Thoracic aorta endothelial cell (primary cell): ENCODE measurements around a stretch of chr12.

DNA sequence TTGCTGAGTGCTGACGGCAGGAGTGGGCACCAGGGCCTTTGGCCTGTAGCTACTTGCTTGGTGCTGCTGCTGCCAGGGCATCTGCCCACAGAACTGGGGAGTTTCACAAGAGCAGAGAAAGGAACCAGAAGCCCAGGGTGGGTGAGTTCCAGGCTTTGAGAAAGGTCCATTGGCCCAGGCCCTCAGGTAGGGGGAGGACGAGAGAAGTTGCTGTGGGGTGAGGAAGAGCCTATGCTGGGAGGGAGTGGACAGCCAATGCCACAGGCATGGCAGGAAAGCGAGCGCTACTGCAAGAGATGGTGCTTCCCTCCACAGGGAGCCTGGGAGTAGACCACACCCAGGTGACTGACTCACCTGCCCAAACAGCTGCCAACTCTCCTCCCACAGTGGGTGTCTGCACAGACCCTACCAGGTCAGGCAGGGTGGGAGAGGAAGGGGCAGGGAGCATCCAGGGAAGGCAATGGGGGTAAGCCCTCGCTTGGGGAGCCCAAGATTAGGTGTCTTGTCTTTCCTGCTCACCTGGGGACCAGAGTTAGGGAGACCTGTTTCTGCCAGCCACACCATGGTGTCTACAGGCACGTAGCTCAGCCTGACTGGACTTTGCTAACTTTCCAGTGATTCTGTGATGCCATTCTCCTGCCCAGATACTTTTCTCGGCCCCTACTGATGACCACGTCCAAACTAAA is 39.1 kb upstream of the HDAC7 start:
- CAGE, long polyA plus RNA, result no peak

- CAGE, long polyA plus RNA, result no peak
Measured at GRCh38 chr12:47882627-47883152, 22.1 kb downstream of the VDR start.

DNA sequence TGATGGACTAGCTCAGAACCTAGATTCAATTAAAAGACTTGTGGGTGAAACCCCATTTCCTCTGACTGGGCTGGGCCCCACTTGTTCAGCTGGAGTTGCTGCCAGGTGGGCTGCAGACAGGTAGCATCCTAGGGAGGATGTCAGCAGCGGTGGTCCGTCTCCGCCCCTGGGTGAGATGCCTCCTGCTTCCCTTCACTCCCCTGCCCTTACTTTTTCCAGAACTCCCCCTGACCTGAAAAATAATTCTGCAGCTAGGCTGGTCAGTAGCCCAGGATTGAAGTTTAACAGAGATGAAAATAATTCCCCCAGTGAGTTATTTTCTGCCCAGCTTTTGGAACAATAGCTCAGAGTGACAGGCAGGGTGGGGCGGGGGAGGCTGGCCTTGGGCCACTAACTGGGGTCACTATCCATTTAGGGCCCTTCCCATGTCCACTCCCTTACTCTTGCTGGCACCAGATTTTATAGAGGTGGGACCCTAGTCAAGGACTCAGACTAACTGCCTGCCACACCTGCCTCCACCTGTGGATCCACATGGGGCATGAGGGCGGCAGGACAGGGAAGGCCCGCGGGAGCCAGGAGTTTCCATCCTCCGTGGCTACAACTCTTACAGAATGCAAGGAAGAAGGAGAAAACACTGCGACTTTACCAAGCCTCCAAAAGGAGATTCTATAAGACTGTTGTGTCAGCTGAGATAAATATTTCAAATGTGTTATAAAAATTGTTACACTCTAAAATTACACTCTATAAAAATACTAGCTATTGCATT is 10.2 kb downstream of the VDR start:
- CAGE, long polyA plus RNA, result no peak

DNA sequence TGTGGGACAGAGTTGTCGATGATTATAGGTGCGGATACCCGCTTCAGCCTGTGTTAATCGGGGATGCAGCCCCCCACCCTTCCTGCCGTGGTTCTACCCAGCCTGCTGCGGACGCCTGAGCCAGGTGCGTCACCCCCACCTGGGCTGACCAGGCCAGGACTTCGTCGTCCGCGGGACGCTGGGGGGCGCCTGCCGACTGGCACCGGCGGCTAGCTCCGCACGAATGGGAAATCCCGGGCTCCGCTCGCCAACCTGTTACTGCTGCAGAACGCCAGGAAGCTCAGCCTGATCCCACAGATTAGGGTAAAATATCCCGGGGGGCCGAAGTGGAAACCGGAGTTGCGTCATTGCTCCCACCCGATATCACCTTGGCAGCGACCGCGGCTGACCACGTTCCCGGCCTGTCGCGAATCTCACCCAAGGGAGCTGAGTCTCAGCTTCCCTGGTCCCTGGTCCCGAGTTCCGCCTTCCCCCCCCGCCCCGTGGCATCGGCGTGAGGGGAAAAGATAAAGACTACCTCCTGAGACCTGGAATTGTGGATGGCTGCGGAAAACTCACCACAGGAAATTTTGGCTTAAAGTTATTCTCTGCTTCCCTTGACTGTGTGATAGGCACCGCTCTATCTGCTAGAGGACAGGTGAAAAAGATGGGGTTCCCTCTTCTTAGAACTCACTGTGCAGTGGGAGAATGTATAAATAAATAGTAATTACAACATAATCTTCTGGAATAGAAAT is 634 bp upstream of the VDR start:
- CAGE, long polyA plus RNA, result no peak

DNA sequence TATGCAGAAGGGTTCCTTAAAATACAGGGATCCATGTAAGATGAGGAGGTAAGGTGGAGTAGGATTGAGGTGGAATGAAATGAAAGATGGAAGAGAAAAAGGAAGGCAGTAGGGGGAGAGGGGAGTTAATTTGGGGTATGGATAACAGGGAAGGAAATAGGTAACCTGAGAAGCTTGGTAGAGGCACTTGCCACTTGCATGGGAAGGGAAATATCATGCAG is 2.2 kb downstream of the OR10AD1 start:
- CAGE, long polyA plus RNA, result no peak

DNA sequence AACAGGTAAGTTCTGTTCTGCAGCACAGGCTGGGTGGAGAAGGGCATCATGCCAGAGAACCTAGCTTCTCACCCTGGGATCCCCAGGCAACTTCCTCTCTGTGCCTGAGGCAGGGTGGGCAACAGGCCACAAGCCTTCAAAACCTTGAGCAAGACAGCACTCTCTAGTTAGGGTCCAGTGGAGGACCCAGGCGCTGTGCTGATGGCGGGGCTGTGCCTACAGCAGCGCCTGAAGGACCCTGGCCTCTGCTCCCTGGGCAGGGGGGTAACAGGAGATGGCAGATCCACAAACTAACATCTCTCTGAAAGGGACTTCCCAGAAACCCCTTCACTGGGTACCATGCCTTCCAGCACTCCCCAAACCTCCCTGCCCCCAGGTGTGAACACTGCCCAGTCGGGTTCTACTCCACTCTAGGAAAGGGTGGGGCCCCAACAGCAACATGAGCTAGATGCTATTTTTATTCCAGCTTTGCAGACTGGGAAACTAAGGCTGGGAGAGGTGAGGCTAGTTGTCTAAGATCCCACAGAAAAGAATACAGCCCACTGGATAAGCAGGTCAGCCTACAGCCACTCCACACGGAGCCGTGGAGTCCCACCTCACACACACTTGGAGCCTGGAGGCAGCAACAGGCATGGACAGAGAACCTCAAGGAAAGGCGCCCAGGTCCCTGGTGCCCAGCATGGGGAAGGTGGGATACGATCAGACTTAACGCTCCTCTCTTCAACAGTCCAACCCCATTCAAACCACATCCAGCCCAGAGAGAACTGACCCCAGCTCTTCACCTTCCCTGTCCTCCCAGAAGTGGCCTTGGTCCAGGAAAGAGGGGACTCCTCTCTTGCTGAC is 7.4 kb downstream of the ADCY6 start:
- CAGE, long polyA plus RNA, result no peak

- CAGE, long polyA plus RNA, result no peak
Measured at GRCh38 chr12:48851310-48851860, 578 bp downstream of the DDX23 start.

DNA sequence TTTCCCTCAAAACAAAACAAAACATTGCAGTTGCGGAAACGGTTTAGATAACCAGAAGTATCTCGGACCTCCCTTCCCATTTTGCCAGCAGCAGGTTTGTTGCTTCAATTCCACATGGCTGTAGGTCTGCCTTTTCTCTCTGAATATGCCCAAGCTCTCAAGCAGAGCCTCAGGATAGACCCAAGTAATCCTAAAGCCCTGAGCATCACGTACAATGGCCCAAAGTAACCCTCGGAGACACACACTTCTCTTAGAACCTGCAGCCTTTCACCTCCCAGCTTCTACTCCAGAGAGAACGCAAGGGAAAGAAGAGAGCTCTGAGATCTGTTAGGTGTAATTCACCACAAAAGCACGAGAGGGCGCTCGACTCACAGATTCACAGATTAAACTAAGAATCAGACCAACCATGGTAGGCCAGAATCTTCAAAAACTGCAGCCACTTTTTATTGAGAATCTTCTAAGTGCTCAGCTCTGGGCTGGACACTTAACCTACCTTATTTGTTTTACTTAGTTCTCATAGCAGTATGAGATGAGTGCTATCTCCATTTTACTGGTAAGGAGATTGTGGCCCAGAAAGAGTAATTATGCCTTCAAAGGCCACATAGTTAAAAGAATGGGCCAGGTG is 1.2 kb upstream of the DDX23 start:
- CAGE, long polyA plus RNA, result no peak

- CAGE, long polyA plus RNA, result no peak
Measured at GRCh38 chr12:49002236-49002652, 3.1 kb upstream of the DDN start.

GRCh38 chr12:49022966-49023870 is 4.6 kb upstream of the PRKAG1 start:
- CAGE, long polyA plus RNA, result no peak

GRCh38 chr12:49037290-49038335 is 19.0 kb upstream of the PRKAG1 start:
- CAGE, long polyA plus RNA, result no peak

- CAGE, long polyA plus RNA, result no peak
Measured at GRCh38 chr12:49105434-49105940, 5.2 kb downstream of the LMBR1L start.

DNA sequence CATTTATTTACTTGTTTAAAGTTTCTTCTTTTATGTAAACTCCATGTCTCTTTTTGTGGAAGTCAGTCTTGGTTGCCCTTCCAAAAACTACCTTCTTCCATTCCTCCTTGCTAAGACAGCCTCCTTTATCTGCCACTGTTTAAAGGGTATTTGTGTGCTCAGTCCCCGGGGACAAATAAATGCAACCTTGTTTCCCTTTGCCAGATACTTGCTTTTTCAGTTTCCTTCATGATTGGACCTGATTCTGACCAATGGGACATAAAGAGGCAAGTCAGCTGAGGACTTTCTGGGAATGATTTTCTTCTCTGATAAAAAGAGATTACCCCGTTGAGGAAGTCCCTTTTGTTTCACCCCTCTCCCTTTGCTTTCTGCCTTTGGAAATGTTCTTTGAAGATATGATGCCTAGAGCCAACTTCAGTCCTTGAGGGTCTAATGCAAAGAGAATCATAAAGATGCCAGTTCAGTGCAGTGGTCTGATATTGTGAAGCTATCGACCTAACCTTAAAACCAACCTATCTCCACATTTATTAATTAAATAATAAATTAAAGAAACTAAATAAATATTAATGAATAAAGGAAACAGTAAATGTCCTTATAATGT is 7.5 kb upstream of the TUBA1B start:
- CAGE, long polyA plus RNA, result no peak

- CAGE, long polyA plus RNA, result no peak
Measured at GRCh38 chr12:49161246-49161715, 27.6 kb downstream of the TUBA1A start.

DNA sequence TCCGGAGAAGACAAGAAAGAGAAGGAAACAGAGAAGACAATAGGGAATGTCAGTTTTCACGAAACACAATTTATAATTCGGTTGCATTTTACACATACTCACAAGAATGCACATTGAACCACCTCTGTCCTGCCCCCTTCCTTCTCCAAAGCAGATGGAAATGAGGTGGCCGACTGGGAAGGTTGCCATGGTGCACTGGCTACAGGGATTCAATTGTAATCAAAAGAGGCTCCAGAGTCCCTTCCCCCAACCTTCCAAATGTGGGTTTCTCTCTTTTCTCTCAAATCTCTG is 9.9 kb upstream of the TUBA1A start:
- CAGE, long polyA plus RNA, result no peak

- CAGE, long polyA plus RNA, result no peak
Measured at GRCh38 chr12:49622344-49623143, 817 bp upstream of the PRPF40B start.

- CAGE, long polyA plus RNA, result no peak
Measured at GRCh38 chr12:49698487-49699736, 8.3 kb downstream of the FMNL3 start.

DNA sequence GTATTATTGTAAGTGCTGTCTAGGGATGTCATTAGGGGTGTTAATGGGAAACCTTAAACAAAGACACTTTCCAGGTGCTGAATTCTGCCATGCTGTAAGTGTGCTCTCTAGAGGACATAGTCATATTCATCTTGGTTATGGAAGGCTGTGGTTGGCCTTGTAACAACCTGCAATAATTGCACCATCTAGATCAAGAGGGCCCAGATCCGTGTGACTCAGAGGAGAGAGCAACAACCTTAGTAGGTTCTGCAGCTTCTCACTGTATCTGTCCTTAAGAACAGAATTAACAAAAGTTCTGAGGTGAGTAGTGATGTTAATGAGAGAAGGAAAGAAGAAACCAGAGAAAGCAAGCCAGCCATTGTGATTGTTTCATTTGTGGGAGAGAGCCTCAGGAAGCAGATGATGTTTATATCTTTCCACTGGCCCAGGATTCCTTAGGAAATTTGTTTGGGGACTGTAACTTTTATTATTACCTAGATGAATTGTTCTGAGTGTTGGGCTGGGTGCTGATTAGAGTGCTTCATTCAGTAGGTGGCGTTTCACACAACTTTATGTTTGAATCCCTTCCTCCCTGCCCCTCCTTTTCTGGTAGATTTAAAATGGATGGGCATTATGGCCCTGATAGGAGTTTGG is 9.2 kb downstream of the TMBIM6 start:
- CAGE, long polyA plus RNA, result no peak

DNA sequence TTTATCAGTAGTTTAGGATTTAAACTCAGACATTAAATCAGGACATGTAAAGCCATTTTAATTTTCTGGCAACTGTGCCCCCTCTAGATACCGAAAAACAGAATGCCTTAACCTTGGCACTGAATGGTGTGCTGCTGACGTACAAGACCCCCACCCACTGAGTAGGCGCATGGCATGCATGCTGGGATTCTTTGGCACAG is 11.7 kb downstream of the TMBIM6 start:
- CAGE, long polyA plus RNA, result no peak

GRCh38 chr12:49867170-49867503 is 24.2 kb upstream of the BCDIN3D start:
- CAGE, long polyA plus RNA, result no peak